Temporal lobe (tissue), 2 donors: ENCODE measurements around a stretch of chr10.

DNA sequence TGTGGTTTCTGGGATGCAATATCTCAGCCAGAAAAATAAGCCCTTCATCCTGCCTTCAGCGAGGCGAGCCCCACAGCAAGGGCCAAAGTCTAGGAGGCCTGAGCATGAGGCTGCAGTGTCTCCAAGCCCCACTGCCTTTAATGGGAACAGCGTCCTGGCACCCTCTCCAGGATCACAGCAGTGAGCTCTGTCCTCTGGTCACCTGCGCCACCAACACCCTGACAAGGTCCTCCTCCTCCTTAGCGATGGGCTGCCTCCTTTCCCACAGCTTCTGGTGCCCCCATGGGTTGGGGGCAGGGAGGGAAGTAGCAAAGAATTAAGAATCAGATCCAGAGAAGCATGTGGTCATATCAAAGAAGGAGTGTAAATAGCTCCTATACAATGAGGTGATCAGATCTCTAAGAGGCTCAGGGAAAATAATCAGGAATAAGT, 479.9 kb downstream of the KCNMA1 start:
- RAMPAGE, long total RNA = no peak

DNA sequence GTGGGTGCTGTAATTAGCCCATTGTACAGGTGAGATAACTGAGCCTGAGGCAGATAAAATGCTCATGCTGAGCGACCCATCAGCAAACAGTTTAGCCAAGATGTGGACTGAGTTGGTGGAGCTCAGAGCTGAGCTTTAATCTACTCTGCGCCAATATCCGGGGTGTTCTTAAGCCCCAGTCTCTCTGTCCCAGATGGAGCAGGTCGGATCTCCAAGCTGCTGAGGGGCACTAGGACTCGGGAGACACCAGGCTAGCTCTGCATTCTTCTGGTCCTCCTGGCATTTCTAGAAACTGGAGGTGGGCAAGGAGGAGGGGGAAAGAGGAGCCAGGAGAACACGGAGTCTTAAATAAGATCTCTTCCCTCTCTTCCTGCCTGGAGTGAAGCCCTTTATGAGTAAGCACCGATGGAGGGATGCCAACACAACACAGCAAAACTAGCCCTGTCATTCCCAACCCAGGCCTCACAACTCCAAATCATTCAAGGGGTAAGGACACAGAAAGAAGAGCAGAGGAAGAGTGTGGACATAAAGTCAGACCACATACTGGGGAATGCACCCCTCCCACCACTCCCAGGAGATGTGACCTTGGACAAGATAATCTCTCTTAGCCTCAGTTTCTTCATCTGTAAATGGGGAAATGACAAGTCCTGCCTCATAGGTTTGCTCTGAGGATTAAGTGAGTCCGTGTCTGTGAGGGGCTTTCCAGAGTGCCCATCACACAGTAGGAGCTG, 458.3 kb downstream of the KCNMA1 start:
- RAMPAGE, long total RNA = no peak

- RAMPAGE, long total RNA = no peak
Measured at GRCh38 chr10:77212630-77213447, 424.8 kb downstream of the KCNMA1 start.

GRCh38 chr10:77365538-77366116, 272.0 kb downstream of the KCNMA1 start:
- RAMPAGE, long total RNA = no peak

DNA sequence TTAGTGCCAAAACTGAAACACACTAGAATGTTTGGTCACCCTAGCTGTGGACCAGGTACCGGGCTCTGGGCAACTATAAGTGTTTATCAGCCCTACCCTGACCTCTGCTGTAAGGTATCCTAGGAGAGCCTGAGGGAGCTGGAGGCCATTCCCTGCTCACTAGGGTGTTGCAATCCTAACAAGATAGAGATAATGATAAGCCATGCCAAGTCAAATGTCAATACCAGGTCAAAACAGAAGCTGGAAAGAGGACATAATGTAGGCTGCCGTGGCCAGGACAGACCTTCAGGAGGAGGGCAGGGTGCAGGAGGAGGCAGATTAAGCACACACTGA, 151.7 kb downstream of the KCNMA1 start:
- RAMPAGE, long total RNA = no peak

- RAMPAGE, long total RNA = no peak
Measured at GRCh38 chr10:77554881-77555522, 82.6 kb downstream of the KCNMA1 start.

DNA sequence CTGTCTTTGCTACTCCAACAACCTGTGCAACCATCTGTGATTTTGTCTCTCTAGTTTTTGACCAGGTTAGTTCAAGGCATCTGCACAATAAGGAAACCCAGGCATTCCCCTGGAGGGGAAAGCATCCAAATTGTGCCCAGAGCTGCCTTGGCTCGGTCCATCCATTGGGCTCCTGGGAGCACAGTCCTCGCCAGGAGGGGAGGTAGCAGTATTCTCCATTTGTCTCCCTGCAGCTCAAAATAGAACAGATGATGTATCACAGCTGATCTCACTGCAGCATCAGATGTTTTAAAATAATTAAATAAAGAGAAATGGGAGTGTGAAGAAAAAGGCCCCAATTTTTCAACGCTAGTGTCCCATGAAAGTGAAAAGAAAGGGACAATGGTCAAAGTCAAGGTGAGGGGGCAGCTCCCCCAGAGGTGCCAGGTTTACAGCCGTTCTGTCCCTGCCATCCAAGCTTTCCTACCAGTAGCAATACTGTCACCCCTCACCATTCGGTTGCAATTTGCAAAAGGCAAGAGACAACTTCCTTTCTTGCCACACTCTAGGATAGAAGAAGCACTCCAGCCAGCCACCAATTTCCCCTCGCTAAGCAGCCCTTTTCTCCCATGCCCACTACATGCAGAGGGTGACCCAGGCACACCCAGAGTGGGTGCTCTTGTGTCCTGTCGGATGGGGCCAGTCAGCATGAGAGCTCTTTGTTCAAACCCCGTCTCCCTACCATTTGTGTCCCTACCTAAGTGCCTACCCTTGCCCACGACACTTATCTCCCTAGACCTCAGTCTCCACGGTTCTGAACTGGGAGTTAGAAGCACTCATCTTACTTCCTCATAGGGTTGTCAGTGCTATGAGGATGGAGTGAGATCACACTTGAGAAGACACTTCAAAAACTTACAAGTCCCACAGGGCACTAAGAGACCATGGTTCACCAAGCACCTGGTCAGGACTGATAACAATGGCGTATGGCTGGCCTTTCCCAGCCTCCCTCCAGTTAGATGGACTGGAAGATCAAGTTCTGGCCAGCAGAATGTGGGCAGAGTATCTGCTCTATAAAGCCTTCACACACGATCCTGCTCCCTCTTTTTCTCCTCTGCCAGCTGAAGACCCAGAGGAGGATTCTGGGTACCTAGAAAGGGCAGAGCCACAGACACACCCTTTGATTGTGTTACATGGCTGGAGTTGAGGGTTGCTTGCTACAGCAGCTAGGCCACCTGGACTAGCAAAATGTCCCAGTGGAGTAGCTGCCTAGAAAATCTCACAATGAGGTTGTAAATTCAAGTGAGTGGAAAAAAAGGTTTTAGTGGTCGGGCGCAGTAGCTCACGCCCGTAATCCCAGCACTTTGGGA, 43.4 kb downstream of the KCNMA1 start:
- RAMPAGE, long total RNA = no peak

DNA sequence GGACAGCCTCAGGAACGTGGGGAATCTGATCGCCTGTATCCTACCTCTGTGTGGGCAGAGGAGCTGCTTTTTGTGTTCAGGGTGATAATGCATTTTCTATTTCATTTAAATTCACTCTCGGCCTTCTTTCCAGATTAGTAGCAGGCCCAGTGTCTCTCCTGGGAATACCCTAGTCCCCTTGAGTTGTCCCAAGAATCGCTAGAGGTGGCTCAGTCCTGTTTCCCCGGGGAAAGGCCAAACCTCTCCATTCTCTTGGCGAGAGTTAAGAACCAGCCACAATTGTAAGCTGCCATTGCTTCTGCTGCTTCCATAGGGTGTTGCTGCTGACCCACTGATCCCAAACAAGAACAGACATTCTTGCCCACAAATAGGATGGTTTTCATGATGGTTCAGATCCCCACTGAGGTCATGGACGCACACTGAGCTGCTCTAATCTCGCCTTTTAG, 136.3 kb upstream of the KCNMA1 start:
- RAMPAGE, long total RNA = no peak

DNA sequence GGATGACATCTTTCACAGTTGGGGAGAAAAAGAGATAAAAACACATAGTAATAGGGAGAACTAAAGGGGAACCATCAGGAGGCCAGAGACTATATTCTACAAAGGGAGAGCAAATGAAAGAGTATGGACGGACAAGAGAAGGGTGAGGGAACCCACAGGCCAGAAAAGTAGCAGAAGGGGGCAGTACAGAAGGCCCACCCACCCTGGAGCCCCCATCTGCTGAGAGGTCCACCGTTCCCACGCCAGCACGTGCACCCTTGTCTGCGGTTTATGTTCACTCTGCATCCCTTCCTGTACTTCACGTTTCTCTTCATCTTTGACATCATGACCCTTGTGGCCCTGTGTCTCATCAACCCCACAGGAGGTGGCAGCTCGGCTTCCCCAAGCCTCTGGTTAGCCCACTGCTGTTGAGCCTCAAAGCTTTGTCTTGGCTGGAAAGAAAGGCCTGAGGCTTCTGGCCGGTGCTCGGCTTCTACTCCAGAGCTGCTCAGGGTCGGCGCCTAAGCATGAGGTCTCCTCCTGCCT, 138.1 kb downstream of the DLG5 start:
- RAMPAGE, long total RNA = no peak

- RAMPAGE, long total RNA = no peak
Measured at GRCh38 chr10:78215516-78216167, 182.0 kb downstream of the RPS24 start.

DNA sequence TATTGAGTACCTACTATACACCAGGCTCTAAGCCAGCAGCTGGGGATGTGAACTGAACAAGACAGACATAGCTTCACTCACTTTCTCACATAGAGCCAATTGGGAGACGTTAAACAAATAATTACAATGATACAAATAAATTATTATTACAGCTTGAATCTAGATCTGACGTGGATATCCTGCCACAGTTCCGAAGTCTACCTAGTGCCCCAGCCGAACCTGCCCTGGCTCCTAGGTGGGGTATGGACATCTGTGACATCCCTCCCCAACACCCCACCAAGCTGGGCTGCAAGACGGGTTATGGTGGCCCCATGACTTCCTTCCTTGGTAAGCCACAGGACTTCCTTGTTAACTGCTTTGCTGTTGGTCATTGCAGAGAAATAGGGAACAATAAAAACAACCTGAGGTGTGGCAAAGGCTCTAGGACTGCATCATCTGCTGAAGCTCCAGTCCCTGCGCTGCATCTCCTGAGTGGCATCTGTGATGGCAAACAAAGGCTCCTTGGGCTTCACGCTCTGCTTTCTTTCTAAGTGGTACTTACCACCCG, 216.5 kb downstream of the RPS24 start:
- RAMPAGE, long total RNA = no peak

GRCh38 chr10:78756590-78757849, 311.7 kb upstream of the ZMIZ1 start:
- RAMPAGE, long total RNA = no peak

DNA sequence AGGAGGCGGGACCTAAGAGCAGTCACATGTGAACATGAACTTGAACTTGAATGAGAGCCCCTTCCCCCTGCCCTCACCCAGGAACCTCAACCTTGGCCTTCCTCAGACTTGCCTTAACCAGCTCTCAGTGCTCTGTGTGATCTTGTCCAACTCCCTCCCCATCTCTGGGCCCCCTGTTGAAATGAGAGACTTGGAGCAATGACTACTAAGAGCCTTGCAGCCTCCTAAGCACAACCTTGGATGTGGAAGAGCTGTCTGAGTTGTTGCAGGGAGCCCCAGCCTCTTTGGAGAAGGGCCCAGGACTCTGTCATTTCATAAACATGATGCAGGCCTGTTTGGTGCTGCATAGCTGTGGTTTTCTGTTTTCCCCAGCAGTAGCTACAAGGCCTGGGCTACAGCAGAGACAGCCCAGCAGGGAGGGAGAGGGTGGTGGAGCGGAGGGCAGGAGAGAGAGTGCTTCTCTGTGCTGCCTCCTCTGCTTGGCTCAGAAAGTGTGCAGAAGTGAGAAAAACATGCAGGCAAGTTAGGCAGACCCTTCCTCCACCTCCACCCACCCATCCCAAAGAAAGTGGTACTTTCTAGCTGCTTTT, 123.9 kb upstream of the ZMIZ1 start:
- RAMPAGE, long total RNA = no peak

- RAMPAGE, long total RNA = no peak
Measured at GRCh38 chr10:78963746-78964156, 105.0 kb upstream of the ZMIZ1 start.

DNA sequence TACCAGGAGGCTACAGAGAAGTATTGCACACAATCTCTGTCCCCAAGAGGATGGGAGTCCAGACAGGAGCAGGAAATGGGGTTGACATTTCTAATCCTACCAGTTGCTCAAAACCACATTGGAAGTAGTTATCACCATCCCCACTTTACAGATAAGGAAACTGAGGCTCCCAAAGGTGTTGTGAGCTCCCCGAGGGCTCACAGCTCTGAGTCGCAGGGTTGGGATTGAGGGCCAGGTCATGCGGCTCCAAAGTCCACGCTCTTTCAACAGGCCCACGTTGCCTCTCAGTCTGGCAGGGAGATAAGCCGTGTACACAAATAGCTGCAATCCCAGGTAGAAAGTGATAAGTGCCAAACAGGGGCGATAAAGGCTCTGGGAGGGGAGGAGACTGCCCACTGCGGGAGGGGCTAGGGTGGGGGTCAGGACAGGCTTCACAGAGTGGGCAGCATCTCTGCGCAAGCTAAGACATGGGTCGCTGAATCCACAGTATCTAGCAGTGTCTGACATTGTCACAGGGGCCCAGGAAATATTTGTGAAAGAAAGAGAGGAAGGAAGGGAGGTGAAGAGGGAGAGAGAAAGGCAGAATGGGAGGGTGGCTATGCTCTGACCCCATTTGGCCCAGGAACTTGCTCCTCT, 9.5 kb upstream of the ZMIZ1 start:
- RAMPAGE, long total RNA = no peak

DNA sequence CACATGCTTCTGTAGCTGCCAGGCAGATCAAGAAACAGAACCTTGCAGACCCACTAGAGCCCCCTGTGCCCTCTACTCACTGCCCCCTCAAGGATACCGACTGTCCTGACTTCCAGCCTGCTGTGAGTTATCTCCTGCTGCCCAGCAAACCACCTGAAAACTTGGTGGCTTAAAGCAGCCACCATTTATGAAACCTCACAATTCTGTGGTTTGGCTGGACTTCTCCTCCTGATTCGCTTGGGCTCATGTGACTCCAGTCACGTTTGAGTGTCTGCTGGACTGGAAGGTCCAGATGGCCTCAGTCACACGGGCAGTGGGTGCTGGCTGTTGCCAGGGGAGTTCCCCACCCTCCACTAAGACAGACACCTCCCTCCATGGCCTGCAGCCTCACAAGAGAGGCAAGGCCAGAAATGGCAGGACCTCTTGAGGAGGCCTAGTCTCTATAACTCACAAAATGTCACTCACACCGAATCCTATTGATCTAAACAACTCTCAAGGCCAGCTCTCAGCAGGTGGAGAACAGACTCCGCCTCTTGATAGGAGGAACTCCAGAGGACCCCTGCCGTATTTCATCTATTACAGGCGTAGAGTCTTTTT, 48.1 kb downstream of the ZMIZ1 start:
- RAMPAGE, long total RNA = no peak

GRCh38 chr10:79138885-79140066, 70.5 kb downstream of the ZMIZ1 start:
- RAMPAGE, long total RNA = no peak

- RAMPAGE, long total RNA = no peak
Measured at GRCh38 chr10:79155024-79155980, 86.5 kb downstream of the ZMIZ1 start.

- RAMPAGE, long total RNA = no peak
Measured at GRCh38 chr10:79157504-79158237, 88.9 kb downstream of the ZMIZ1 start.

DNA sequence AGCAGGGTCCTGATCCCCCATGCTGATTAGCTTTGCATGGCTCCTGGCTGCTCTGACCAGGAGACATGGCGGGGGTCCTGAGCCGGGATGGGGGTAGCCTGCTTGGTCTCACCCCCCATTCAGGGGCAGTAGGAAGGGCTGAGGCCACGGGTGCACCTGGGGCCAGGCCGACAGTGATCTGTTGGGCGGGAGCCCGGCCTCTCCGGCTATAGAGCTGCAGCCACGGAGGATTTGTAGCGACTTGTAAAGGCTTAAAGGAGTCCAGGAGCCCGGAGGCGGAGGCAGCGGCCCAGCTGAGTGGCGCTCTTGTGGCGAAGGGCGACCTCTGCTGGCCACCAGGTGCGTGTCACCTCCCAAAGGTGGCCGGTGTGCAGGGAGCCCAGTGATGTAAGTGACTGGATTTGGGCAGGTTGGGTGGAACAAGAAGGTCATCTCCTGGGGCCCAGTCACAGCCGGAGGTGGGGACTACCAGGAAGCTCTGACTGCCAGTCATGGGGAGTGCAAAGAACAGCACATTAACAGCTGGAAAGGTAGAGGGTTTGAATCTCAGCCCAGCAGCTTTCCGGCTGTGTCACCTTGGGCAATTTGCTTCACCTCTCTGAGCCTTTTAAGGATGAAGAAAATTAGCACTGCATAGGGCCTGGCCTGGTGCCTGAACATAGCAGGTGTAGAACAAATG, 126.7 kb downstream of the ZMIZ1 start:
- RAMPAGE, long total RNA = no peak